Gastroesophageal sphincter (tissue), 4 donors: Measurements from ENCODE around the genes POGK and XCL2.

DNA sequence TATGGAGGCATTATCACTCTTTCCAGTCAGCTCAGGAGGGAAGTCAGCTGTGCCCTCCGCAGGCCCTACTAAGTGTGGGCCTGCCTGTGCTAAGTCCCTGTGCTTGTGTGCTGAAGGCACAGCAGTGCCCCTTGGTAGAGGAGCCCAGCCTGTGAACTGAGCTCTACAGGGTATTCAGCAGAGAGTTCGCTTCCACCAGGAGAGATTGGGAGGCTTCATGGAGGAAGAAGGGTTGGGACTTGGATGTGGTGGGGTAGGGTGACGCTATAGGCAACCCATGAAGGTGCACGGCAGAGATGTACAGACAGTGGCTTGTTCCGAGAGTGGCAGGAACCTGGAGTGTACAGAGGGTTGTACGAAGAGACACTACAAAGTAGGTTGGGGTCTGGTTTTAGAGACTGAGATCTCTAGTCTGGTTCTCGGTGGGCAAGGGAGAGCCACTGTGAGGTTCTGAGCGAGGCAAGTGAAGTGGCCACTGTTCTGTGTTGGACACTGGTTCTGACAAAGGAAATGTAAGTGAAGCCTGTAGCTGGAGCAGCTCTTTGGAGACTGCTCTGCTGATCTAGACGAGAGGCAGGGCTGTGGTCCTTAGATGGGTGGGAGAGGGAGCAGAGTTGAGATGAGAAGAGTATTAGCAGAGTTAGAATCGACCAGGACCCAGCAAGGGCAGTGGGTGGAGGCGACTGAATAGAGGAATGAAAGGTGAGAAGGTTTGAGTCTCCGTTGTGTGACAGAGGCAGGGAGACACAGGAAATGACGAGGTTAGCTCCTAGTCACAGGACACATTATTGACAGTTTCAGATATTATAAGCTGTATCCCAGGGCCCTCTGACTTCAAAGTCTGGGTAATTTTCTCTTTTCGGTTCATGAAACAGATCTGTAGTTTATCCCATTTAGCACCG is 69.6 kb downstream of the UCK2 start:
- PRO-cap = no peak
- RAMPAGE, long total RNA, 4 experiments = no peak in any of the 4 experiments

DNA sequence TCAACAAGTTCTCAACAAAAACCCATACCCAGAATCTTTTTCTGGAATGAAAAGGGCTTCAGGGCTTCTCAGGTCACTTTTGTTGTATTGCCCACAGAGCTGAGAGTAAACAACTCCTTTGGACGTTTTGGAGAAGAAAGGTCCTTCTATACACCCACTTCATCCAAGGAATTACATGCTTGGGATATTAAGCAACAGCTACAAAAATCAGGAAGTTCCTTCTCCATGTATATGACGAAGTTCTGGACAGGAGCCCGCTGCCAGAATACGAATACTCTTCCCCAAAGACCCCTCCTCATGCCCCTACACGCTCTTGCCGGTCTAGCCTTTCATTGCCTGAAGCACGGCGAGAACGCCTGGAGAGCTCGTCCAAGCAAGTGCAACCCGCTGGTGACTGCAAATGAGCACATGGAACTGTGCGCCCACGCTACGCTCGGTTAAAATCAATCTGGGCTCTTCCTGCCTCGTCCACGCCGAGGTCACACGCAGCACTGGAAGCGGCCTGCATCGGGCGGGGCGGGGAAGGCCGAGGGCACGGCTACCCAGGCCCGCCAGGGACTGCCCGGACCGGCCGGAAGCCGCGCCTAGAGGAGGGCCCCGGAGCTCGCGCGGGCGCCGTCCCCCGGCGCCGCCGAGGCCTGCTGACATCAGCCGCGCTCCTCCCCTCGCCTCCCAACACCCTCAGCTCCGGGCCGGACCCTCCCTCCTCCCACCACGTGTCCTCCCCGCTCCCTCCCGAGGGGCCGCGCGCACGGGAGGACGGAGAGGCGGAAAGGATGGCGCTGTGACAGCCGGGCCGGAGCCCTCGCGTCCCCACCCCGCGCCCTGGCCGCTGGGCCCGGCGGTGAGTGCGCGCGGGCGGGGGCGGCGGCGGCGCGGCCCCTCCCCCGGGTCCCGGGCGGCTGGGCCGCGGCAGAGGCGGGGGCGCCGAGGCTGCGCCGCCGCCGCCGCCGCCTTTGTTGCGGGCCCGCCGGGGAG is at the start of gene POGK:
POGK (plus strand) TSS at position 715 of the 978 bp plus-strand sequence.
- PRO-cap = unidirectional peak, plus-strand start at position 230 of the sequence; bidirectional peak, plus-strand start at position 738 of the sequence, minus-strand start at position 560 of the sequence
- RAMPAGE, long total RNA, 4 experiments = start-site peak on the plus strand in 4 of 4 experiments, centred at positions 733 to 757 of the sequence, 85 to 508 reads per replicate

GRCh38 chr1:166839739-166840093 is 441 bp downstream of the POGK start:
- PRO-cap = no peak
- RAMPAGE, long total RNA, 4 experiments = no peak in any of the 4 experiments

- PRO-cap = no peak
- RAMPAGE, long total RNA, 4 experiments = no peak in any of the 4 experiments
Measured at GRCh38 chr1:166840094-166840354, 749 bp downstream of the POGK start.

DNA sequence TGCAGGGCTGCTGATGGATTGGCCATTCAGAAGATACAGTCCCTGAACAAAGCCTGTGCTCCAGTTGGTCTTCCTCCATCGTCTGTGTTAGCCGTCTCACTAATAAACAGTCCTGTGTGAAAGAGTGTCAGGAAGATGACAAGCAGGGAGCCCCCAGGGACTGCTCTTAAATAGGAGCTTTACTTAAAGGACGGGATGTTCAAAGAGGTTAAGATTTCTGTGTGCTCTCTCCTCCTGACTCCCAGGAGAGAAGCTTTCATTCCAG is 43.4 kb downstream of the STYXL2 start:
- PRO-cap = no peak
- RAMPAGE, long total RNA, 4 experiments = no peak in any of the 4 experiments

GRCh38 chr1:167211153-167211693 is 9.5 kb upstream of the POU2F1 start:
- PRO-cap = no peak
- RAMPAGE, long total RNA, 4 experiments = no peak in any of the 4 experiments

DNA sequence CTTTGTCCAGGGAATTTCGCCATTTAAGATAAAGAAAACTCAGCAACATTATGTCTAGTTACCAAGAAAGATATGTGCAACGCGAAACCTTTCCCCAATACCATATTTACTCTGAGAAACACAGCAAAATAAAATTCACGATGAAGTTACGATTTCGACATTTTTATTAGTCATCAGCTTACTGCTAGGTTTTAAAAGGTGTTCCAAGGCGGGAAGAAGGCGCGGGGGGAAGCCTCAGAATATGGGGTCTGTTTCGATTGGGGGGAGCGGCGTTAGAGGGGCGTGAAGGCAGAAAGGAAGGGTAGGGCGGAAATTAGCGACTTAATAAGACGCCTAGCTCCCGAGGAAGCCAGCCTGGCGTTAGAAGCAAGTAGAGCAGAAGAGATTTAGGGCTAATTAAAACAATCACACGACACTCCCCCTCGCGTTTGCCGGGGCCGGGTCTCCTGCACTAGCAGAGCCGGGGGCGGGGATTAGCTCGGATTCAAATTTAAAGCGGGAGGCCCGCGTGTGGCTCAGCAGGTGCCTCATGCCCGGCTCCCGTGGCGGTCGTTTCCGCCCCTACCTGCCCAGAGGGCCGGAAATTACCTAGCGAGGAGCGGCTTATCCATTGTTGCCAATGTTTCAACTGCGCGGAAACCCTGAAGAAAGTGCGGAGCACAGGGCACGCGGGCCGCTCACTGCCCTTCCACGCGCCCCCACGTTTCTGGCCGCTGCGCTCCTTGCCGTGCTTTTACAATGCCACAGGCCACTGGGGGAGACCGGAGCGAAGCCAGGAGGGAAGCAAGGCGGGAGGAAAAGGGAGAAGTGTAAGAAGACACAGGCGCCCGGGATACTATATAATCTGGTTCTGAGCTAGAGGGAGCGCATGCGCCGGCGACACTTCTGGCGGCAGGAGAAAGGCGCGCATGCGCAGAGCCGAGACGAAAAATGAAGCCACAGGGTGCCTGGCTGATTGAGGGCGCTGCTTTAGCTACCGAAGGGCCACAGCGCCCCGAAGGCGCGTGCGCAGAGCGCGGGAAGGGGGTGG is 686 bp upstream of the POU2F1 start:
- PRO-cap = unidirectional peak, minus-strand start at position 852 of the sequence; bidirectional peak, plus-strand start outside the sequence, minus-strand start at position 931 of the sequence
- RAMPAGE, long total RNA, 4 experiments = no peak in any of the 4 experiments

- PRO-cap = no peak
- RAMPAGE, long total RNA, 4 experiments = no peak in any of the 4 experiments
Measured at GRCh38 chr1:167276242-167276910, 55.7 kb downstream of the POU2F1 start.

DNA sequence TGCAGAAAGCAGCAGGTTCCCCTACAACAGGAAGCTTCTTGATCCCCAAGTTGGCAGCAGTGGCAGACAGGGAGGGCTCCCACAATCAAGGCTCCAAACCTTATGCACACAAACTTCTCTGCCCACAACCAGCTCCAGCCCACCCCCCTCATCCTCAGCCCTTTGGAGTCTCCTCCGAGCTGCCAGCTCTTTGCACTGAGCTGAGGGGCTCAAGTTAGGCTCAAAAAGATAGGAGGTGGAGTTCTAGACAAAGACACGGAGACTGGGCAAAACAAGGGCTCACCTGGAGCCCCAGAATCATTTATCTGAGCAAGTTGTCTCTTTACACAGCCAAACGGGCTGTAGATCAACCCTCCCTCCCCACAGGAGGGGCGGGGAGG is 84.2 kb downstream of the CD247 start:
- PRO-cap = no peak
- RAMPAGE, long total RNA, 4 experiments = no peak in any of the 4 experiments

DNA sequence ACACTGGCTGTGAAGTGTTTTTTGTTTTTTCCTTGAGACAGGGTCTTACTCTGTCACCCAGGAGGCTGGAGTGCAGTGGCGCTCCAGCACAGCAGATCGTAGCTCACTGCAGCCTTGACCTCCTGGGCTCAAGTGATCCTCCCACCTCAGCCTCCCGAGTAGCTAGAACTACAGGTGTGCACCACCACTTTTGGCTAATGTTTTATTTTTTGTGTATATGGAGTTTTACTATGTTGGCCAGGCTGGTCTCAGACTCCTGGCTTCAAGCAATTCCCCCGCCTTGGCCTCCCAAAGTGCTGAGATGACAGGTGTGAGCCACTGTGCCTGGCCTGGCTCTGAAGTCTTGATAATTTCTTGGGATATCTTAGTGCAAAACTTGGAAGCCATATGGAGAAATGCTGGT is 40.8 kb downstream of the CD247 start:
- PRO-cap = no peak
- RAMPAGE, long total RNA, 4 experiments = no peak in any of the 4 experiments

GRCh38 chr1:167533734-167534057 is 15.4 kb upstream of the CD247 start:
- PRO-cap = no peak
- RAMPAGE, long total RNA, 4 experiments = no peak in any of the 4 experiments

DNA sequence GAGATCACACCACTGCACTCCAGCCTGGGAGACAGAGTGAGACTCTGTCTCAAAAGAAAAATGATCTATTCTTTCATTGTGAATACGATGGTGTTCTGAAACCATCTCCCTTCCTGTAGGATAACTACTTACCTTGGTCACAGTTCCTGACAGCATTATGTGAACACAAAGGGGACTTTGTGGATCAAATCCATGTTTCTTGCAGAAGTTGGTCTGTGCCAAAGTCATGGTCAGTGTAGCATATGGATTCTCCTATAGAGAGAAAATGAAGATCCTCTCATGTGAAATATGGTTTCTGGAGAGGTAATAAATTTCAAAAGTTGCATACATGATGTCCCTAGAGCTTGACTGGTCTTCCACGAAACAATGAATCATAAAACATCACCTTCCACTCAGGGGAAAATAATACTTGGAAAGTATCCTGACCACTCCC is 5.7 kb downstream of the CREG1 start:
- PRO-cap = no peak
- RAMPAGE, long total RNA, 4 experiments = no peak in any of the 4 experiments

DNA sequence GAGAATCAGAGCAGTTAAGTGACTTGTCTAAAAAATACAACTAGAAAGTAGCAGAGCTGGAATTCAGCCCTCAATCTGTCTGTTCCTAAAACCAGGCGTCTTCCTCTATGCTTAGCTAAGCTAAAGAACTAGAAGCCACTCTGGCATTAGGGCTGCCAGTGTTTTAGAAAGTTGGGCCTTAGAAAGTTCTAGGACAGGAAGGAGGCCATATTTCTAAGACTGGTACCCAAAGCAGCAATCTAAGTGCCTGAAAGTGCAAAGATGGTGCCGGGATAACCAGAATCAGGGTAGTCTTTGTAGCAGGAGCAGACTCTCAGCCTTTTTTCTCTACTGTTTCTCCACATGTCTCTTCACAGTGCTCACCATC is 1.3 kb upstream of the RCSD1 start:
- PRO-cap = no peak
- RAMPAGE, long total RNA, 4 experiments = no peak in any of the 4 experiments

GRCh38 chr1:167642029-167642834 is 12.2 kb downstream of the RCSD1 start:
- PRO-cap = no peak
- RAMPAGE, long total RNA, 4 experiments = start-site peak on the plus strand in 1 of 4 experiments, at chr1:167642141-167642420 at its widest, 7 reads per replicate

GRCh38 chr1:167666435-167666988 is 36.5 kb downstream of the RCSD1 start:
- PRO-cap = no peak
- RAMPAGE, long total RNA, 4 experiments = no peak in any of the 4 experiments

- PRO-cap = no peak
- RAMPAGE, long total RNA, 4 experiments = no peak in any of the 4 experiments
Measured at GRCh38 chr1:167769530-167770079, 47.8 kb downstream of the MPZL1 start.

DNA sequence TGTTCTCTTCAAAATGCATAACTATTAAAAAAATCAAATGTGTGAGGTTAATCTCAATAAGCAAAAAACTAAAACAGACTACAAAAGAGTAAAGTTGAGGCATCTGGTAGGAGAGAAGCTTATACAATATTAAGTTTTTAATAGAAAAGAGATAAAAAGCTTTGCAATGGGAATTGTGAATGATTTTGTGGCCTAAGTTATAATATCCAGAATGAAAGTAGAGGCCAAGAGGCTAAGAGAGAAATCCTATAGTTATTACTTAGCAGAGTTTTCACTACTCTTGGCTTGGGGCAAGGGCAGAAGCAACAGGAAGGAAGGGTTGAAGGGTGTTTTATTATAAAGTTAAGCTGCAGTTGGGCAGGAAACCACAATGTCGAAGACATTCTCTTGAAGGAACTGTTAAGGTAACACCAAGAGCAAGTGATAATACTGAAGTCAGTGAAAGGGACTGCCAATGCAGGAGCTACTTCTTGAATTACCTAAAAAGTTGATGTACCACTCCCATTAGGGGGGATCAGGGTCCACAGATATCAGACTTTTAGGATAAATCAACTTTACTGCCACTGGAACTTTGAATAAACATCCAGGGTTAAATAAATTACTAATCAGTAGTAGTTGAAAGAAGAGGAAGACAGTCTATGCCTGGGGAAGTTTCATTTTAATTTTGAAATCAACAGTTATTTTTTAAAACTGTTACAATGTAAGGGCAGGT is 8.3 kb downstream of the XCL2 start:
- PRO-cap = no peak
- RAMPAGE, long total RNA, 4 experiments = no peak in any of the 4 experiments

DNA sequence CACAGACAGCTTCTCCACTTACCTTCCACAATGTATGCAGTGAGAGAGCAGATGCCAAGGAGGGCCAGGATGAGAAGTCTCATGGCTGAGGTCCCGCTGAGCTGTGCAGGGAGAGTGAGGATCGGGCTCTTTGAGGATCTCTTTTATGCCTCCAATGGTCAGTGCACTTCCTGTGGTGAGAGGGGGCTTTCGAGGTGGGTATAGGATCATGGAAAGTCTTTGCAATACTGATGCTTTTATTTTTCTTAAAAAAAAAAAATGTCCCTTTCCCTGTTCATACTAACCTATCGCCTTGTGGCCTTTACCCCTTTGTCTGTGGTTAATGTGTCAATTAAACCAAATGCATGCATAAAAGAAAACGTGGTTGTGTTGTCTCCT is at the start of gene XCL2:
XCL2 (minus strand) TSS at position 116 of the 378 bp plus-strand sequence.
- PRO-cap = no peak
- RAMPAGE, long total RNA, 4 experiments = no peak in any of the 4 experiments

- PRO-cap = no peak
- RAMPAGE, long total RNA, 4 experiments = no peak in any of the 4 experiments
Measured at GRCh38 chr1:168607798-168608366, 31.5 kb downstream of the XCL1 start.

DNA sequence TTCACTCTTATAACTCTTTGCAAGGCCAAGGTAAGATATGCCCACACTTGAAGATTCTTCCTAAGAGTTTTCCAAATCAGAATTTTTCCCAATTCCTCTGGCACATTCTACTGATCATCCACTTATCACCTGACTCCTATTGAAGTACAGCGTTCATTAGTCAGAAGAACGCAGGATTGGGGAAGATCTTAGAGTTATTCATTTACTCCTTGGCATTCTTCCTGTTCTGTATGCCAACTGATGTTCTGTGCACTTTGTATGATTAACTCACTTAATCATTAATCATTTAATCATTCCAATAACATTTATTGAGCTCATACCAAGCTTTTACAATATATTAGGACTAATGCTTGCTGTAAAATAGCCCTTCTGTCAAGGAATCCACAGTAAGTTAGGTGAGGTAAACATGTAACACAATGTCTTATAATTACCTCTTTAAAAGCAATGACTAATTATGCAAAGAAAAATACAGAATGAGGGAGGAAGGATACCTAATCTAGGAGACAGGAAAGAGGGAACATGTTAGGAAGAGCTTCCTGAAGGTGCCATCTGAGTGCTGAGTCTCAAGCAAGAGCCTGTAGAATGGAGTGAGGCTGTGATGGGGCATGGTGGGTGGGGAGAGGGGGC is 71.0 kb upstream of the DPT start:
- PRO-cap = no peak
- RAMPAGE, long total RNA, 4 experiments = no peak in any of the 4 experiments